Keratinocyte (primary cell): ENCODE measurements around a stretch of chr10.

GRCh38 chr10:124606854-124607562 is 137.2 kb downstream of the FAM53B start:
CAGE:
- cytosol, long polyA minus RNA: no peak
- cytosol, long polyA plus RNA: no peak
- long polyA plus RNA: no peak
- nucleus, long polyA minus RNA: no peak
- nucleus, long polyA plus RNA: no peak

DNA sequence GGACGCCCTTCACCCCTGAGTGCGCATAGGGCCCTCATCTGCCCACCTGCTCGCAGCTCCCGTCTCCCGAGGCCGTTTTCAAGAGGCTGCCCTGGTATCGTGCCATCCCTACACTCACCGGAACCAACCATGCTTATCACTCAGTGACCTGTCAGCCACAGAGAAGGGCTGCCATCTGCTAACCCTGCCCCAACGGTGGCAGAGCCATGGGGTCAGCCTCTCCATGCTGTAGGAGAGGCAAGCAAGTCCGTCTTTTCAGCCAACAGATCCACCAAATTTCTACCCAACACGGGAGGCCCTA is 122.0 kb downstream of the FAM53B start:
CAGE:
- cytosol, long polyA minus RNA: no peak
- cytosol, long polyA plus RNA: no peak
- long polyA plus RNA: no peak
- nucleus, long polyA minus RNA: no peak
- nucleus, long polyA plus RNA: no peak

DNA sequence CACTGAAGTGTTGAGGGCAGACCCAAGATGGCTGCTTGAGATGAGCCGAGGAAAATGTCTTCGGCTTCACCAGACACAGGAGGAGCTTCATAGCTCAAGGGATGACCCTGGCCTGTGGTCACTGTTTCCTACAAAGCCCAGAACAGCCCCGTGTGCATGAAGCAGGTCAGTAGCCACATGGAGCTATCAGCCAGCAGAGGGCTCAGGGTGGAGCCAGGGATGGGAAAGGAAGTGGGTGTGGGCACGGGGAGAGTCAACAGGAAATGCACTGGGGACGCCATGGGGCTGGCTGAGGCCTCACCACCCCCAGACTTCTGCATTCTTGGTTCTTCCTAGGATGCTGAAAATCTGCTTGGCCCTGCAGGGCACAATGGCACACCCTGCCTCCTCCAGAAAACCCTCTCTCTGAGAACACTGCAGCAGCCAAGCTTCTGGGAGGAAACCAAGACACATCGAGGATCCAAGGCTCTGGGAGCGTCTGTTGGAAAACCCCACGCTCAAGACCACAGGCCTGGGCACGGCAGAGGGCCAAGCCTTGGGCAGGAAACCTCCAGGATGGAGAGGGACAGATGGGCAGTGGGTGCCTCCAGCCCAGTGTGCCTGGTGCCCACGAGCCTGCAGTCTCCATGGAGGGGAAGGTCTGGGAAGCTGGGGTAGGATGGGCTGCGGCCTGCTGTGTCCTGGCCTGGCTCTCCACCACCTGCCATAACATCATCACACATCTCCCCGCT is 96.3 kb downstream of the FAM53B start:
CAGE:
- cytosol, long polyA minus RNA: no peak
- cytosol, long polyA plus RNA: no peak
- long polyA plus RNA: no peak
- nucleus, long polyA minus RNA: no peak
- nucleus, long polyA plus RNA: no peak

DNA sequence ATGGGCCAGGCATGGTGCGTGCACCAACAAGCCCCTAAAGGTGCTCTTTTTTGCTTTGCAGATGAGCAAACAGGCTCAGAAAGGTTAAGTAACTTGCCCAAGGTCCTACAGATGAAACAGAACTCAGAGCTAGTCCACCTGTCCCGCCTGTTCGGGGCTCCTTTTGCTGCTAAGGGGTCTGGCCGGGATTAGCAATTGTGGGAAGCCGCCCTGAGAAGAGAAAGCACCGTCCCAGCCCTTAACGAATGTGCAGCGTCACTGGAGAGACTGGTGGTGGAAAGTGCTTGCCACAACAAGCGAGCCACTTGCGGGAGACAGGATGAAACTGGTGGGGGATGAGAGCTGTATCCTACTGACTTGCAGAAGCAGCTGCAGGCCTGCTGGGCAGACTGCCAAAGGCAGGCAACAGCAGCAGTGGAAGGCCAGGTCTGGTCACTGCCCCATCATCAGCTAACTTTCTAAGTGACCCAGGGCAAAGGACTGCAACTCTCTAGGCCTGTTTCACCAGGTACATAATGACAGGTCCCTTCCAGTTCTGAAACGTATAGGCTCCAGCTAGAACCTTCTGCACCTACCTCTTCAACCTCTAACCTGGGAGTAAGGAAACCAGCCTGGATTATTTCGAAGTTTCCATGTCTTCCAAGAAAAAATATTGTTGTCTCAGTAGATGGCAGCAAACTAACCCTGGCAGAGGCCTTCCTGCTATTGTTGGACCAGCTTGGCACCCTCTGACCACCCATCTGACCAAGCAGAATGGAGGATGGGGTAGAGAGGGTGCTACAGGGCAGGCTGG is 95.4 kb downstream of the FAM53B start:
CAGE:
- cytosol, long polyA minus RNA: no peak
- cytosol, long polyA plus RNA: no peak
- long polyA plus RNA: no peak
- nucleus, long polyA minus RNA: no peak
- nucleus, long polyA plus RNA: no peak

DNA sequence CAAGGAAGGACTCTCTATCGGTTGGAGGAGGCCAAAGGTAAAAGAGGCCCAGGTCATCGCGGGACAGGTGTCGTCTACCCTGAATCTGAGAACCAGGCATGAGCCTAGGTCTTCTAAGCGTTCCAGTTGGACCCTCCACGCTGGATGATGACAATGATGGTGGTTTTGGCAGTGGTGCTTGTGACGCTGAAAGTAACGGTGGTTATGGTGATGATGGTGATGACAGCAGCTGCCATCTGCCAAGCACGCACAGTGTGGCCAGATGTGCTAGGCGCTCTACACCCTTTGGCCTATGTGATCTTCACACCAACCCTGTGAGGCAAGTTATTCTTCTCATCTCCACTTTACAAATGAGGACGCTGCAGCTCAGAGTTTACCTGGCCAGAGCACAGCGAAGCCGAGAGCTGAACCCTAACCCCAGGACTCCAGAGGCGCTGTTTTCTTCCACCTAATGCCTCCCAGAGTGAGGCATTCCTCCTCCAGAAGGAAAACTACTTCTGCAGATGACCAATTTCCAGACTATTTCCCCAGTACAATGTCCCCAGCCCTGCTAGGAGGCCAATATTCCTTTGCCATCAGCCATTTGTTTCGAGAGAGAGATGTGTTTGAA is 93.8 kb downstream of the FAM53B start:
CAGE:
- cytosol, long polyA minus RNA: no peak
- cytosol, long polyA plus RNA: no peak
- long polyA plus RNA: no peak
- nucleus, long polyA minus RNA: no peak
- nucleus, long polyA plus RNA: no peak

CAGE:
- cytosol, long polyA minus RNA: no peak
- cytosol, long polyA plus RNA: no peak
- long polyA plus RNA: no peak
- nucleus, long polyA minus RNA: no peak
- nucleus, long polyA plus RNA: no peak
Observed at GRCh38 chr10:124650843-124651611, 93.2 kb downstream of the FAM53B start.

DNA sequence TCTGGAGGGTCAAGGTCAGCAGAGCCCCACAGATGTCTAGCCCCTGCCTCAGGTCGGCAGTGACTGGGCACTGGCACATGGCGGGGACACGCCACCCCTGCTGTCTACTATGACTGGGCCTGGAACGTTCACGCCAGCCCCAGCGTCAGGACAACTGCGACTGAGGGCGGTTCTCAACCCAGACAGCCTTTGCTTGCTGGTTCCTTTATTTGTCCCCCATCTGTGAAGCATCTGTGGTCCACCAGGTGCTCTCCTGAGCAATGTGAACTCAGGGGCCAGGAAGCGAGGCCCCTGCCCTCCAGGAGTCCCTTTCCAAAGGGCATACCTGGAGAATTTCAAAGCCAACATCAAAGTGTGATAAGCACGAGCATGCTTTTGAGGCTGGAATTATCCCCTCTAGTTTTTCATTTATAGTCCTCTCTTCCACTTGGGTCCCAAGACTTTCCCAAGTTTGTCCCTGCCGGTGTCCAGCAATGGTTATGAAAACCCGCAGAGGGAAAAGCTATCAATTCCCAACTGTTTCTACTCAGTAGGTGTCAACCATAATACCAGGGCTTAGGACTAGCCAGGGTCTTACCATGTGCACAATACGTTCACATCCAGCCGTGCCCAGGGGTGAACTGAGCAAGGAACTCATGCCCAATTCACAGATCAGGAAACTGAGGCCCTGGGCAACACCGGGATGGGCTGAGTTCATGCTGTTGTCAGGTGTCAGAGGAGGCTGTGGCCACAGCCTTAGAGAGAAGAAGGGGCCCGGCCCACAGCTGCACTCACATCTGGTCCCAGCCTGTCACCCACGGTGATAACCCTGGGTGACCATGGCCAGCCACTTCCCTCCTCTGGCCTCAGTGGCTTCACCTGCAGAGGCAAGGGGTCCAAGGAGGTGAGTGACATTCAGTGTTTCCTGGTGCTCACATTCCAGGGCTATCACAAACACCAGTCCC is 92.2 kb downstream of the FAM53B start:
CAGE:
- cytosol, long polyA minus RNA: no peak
- cytosol, long polyA plus RNA: no peak
- long polyA plus RNA: no peak
- nucleus, long polyA minus RNA: no peak
- nucleus, long polyA plus RNA: no peak

CAGE:
- cytosol, long polyA minus RNA: no peak
- cytosol, long polyA plus RNA: no peak
- long polyA plus RNA: no peak
- nucleus, long polyA minus RNA: no peak
- nucleus, long polyA plus RNA: no peak
Observed at GRCh38 chr10:124654787-124655073, 89.4 kb downstream of the FAM53B start.

GRCh38 chr10:124677083-124677822 is 66.9 kb downstream of the FAM53B start:
CAGE:
- cytosol, long polyA minus RNA: no peak
- cytosol, long polyA plus RNA: no peak
- long polyA plus RNA: no peak
- nucleus, long polyA minus RNA: no peak
- nucleus, long polyA plus RNA: no peak

CAGE:
- cytosol, long polyA minus RNA: no peak
- cytosol, long polyA plus RNA: no peak
- long polyA plus RNA: no peak
- nucleus, long polyA minus RNA: no peak
- nucleus, long polyA plus RNA: no peak
Observed at GRCh38 chr10:124685186-124685805, 58.9 kb downstream of the FAM53B start.

DNA sequence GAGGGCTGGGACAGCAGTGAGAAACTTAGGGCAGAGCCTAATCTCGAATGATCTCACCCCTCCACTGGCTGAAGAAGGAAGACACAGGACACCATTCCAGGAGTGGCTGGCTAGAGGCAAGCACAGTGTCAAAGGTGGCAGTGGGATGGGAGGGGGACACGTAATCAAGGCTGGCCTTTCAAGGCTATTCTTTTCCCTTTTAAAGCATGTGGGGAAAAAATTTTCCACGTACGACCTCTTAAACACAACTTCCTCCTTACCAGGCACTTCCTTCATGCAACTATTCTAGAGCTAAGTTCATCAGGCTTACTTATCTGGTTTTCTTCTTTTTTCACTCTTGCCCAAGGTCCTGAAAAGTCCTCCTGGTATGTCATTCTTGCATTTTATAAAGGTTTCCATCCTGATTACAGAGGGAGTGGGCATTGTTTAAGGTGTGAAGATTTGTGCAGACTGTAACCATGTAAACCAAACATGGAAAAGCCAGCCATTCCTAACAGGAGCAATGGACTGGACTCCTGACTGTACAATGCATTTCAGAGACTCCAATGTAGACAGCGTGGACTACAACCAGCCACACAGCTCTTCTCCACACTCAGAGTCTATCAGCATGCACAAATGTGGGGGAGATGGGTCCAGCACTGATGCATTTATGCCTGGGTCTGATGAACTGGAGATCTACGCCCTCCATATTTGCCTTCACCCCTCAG is 14.8 kb downstream of the FAM53B start:
CAGE:
- cytosol, long polyA minus RNA: no peak
- cytosol, long polyA plus RNA: no peak
- long polyA plus RNA: no peak
- nucleus, long polyA minus RNA: no peak
- nucleus, long polyA plus RNA: no peak

CAGE:
- cytosol, long polyA minus RNA: no peak
- cytosol, long polyA plus RNA: no peak
- long polyA plus RNA: no peak
- nucleus, long polyA minus RNA: no peak
- nucleus, long polyA plus RNA: no peak
Observed at GRCh38 chr10:124739502-124739968, 4.6 kb downstream of the FAM53B start.

DNA sequence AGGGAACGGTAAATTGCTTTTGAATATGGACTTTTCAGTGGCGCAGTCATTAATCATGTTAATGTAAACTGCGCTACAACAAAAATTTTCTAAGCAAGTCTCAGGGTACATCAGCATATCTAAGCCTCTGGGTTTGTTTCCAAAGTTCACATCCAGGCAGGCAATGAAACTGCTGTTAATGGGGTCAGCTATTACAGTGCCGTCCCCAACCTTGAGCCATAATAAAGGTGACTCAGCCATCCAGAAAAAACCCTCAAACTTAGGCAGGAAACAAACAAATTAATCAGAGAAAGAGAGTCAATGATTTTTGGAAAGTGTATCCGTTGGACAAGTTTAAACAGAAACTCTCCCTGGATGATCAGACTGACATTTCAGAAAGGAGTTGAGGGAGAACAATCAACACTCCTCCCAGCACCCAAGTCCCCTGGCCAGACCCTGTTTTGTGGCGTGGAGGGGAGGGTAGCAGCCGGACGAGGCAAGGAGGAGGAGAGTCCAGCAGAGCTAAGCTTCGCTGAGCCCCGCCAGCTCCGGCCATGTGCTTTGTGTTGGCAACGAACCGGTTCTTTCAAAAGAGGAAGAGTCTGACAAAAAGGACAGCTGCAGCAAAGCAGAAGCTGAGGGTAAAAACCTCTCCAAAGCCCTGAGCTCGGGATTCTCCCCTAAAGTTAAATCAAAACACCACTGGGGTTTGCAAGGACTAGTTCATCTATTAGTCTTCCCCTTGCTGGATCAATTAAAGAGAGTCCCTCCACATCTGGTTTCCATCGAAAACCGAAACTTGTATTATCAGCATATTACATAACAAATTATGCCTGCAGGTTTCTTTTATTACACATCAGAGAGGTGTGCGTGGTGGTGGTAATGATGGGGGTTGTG is 3.6 kb downstream of the FAM53B start:
CAGE:
- cytosol, long polyA minus RNA: no peak
- cytosol, long polyA plus RNA: no peak
- long polyA plus RNA: no peak
- nucleus, long polyA minus RNA: no peak
- nucleus, long polyA plus RNA: no peak

DNA sequence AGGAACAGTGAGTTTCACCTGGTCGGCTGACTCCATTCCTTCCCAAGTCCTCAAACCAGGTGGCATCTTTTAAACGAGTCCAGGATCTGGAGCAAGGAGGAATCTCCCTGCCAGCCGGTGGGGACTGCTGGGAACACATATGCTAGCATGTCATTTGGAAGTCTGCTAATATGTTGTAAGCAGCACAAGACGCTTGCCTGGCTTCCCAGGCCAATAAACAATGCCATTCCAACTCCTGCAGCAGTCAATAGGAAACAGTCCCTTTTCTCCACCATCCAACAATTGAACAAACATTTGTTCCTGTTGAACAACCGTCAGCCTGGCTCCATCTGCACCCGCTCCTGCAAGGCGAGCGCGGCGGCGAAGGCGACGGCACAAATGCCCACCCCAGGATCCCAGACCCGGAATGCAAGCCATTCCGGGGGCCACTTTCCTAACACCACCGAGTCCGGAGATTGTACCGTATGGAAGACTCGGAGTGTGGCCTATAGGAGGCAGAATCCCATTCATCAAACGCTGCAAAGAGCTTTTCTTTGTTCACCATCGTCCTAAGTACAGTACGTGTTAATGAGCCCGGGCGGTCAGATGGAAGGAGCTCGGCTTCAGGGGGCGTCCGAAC is 1.7 kb downstream of the FAM53B start:
CAGE:
- cytosol, long polyA minus RNA: no peak
- cytosol, long polyA plus RNA: no peak
- long polyA plus RNA: no peak
- nucleus, long polyA minus RNA: no peak
- nucleus, long polyA plus RNA: no peak

CAGE:
- cytosol, long polyA minus RNA: no peak
- cytosol, long polyA plus RNA: no peak
- long polyA plus RNA: no peak
- nucleus, long polyA minus RNA: no peak
- nucleus, long polyA plus RNA: no peak
Observed at GRCh38 chr10:124755532-124755930, 11.4 kb upstream of the FAM53B start.

GRCh38 chr10:124892898-124893293 is 49.0 kb upstream of the ZRANB1 start:
CAGE:
- cytosol, long polyA minus RNA: no peak
- cytosol, long polyA plus RNA: no peak
- long polyA plus RNA: no peak
- nucleus, long polyA minus RNA: no peak
- nucleus, long polyA plus RNA: no peak

GRCh38 chr10:124942265-124943162 is 591 bp downstream of the ZRANB1 start:
CAGE:
- cytosol, long polyA minus RNA: no peak
- cytosol, long polyA plus RNA: no peak
- long polyA plus RNA: no peak
- nucleus, long polyA minus RNA: no peak
- nucleus, long polyA plus RNA: no peak

DNA sequence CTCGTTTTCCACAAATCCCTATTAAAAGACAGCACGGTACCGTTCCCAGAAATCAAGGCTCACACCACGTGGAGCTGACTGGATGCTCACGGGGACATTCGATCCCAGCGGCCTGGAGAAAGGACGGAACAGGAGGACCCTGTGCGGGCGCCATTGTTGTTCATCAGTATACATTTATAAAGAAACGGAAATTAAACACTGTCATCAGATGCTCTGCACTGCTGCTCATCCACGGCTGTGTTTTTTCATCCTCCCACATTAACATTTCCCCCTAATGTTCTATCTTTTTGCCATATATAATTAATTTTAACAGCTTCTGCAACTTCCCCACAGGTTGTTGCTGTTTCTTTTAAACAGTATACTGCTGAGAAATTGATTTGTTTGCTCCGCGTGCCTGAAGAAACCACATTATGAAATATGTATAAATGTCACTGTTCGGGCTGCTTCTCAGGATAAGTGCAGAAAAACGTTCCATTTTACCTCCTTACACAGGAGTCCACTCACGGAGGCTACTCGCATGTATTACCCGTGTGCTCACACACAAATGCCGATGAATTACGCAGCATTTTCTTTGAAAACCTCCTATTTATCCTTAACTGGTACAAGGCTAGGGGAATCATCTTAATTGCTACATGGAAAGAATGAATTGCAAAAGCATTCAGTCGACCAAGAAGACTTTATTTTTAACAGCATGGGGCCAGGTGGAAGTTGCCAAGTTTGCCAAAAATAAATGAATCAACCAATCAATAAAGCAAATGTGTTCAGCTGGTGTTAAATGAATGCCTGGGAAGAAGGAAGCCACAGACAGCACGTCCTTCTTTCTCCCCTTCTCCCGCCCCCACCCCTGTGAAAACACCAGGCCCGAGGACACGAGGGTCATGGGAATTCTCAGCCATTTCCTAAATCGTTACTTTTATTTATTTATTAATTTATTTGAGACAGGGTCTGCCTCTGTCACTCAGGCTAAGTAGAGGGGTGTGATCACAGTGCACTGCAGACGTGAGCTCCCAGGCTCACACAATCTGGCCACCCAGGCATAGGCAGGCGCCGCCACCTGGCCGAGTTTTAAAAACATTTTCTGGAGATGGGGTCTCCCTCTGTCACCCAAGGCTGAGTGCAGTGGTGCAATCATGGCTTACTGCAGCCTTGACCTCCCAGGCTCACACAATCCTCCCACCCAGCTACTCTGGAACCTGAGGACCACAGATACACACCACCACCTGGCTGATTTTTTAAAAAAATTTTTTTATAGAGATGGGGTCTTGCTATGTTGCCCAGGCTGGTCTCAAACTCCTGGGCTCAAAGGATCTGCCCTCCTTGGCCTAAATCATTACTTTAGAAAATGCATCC is 76.7 kb upstream of the CTBP2 start:
CAGE:
- cytosol, long polyA minus RNA: no peak
- cytosol, long polyA plus RNA: no peak
- long polyA plus RNA: no peak
- nucleus, long polyA minus RNA: no peak
- nucleus, long polyA plus RNA: no peak

GRCh38 chr10:125152097-125152559 is 124.3 kb upstream of the CTBP2 start:
CAGE:
- cytosol, long polyA minus RNA: no peak
- cytosol, long polyA plus RNA: no peak
- long polyA plus RNA: no peak
- nucleus, long polyA minus RNA: no peak
- nucleus, long polyA plus RNA: no peak

CAGE:
- cytosol, long polyA minus RNA: no peak
- cytosol, long polyA plus RNA: no peak
- long polyA plus RNA: no peak
- nucleus, long polyA minus RNA: no peak
- nucleus, long polyA plus RNA: no peak
Observed at GRCh38 chr10:125442816-125443257, 240.1 kb downstream of the TEX36 start.